Colonic mucosa (tissue), 1 donor: Measurements from ENCODE around the gene NFATC1.

GRCh38 chr18:76492618-76493496 is 2.2 kb downstream of the ZNF516 start:
- PRO-cap = bidirectional peak, plus-strand start at chr18:76493065, minus-strand start at chr18:76492946

DNA sequence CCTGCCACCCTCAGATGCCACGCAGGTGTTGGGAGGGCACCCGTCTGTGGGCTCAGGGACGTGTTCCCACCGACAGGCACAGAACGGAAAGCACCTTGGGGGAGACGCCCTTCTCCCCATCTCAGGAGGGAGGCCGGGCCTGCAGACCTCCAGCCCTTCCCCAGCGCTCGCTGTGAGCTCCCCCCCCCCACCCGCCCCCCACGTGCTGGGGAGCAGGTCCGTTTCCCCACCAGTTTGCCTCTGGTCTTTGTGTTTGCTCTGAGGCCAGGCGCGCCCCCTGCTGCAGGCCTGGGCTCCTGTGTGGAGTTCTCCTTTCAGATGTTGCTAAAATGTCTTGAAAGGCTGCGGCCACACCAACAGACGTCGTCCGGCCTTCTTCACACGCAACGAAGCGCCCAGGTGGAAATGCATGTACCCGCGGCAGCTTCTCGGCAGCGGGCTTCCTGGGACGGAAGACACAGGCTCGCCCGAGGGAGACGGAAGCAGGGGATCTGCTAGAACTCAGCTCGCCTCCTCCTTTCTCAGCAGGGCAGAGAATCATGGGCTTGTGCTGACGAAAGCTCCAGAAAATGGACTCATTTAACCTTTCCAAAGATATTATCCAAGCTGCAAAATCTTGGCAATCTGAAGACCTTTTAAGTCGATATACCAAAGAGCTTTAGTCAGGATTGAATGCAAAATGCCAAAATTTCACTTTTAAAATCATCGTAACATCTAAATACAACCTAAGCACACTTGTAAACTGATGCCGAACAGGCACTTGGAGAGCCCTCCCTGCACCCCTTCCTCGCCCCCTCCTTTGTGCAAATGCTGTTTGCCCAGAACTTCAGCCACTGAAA is 125.3 kb upstream of the ZNF516 start:
- PRO-cap = unidirectional peak, minus-strand start at position 523 of the sequence

DNA sequence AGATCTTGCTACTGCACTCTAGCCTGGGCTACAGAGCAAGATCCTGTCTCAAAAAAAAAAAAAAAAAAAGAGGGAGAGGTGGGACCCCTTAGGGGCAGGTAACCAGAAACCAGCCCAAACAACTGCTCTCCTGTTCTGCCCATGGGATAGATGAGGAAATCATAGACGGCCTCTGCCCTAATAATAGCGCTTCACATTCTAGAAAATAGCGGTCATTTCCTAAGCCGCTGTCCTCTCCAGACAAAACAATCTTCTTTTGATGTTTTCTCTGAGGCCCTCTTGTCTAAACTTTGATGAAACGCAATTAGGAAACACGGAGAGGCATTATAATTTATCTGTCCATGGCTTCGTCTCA is 151.8 kb upstream of the ZNF236 start:
- PRO-cap = no peak

DNA sequence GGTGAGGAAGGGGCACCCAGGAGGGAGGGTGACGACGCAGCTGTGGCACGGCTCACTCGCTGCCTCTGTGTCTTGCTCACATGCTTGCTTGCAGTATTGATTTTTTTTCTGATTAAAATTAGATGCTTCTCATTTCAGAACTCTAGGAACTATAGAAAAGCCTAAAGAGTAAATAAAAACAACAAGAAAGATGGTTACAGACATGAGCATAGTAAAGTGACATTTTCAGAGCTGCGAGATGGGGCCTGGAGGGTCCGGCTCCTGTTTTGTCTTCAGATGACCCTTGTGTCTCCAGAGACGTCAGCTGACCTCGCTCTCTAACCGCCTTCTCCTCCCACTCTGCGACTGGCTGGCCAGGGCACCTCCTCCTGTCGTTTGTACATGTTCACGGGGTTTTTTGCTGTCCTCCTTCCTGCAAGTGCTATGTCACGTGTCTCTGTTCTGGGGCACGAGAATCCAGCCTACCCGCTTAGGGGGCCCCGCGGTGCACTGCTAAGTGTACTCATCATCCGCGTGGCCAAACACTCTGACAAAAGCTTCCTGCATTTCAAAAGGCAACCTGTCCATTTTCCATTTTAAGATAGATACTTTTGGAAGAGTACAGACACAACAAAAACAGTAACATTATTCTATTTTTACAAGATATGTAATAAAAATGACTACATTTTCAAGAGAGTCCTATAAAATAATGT is 65.5 kb upstream of the ZNF236 start:
- PRO-cap = no peak

DNA sequence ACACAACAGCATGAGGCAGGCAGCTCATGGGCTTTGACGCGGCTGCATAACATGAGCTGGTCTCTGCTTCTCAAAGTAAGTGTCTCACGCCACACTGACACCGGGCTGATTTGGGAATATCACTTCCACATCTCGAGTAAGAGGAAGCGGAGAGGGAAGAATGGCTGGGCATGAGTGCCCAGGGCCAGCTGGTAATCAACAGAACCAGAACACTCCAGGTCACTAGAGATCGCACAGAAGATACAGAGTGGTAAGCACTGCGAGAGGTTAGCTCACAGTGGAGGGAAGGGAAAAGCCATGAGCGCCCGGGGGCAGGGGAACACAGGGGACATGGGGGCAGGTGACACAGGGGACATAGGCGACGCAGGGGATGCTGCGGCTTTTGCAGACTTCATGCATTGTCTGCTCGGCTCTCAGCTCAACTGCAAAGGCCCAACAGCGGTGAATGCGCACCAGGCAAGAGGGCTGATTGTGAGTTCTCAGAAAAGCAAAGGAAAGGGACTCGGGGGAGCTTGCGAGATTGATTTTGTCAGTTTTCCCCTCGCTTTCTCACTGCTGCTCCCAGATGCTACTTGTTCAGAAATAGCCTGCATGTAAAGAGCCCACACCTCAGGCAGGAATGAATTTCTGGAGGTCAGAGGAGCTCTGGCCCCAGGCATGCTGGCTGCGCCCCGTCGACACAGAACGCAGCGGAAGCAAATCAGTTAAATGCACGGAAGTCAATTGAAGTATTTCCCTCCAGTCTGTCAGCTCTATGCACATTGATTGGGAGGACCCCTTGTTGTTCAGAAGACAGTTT is 141.3 kb downstream of the MBP start:
- PRO-cap = no peak

DNA sequence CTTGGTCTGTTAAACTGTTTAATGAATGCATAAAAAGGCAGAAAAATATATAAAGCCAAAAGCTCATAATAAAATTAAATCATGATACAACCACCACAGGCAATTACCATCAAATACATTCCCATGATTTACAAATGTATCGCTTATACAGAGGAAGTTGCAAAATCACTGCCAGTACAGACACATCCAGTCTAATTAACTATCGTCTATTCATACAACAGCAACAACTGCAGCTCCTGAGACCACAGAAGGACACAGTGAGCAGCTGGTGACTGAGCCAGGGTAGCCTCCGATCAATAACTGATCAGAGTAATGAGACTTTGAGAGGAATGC is 119.8 kb downstream of the MBP start:
- PRO-cap = no peak

DNA sequence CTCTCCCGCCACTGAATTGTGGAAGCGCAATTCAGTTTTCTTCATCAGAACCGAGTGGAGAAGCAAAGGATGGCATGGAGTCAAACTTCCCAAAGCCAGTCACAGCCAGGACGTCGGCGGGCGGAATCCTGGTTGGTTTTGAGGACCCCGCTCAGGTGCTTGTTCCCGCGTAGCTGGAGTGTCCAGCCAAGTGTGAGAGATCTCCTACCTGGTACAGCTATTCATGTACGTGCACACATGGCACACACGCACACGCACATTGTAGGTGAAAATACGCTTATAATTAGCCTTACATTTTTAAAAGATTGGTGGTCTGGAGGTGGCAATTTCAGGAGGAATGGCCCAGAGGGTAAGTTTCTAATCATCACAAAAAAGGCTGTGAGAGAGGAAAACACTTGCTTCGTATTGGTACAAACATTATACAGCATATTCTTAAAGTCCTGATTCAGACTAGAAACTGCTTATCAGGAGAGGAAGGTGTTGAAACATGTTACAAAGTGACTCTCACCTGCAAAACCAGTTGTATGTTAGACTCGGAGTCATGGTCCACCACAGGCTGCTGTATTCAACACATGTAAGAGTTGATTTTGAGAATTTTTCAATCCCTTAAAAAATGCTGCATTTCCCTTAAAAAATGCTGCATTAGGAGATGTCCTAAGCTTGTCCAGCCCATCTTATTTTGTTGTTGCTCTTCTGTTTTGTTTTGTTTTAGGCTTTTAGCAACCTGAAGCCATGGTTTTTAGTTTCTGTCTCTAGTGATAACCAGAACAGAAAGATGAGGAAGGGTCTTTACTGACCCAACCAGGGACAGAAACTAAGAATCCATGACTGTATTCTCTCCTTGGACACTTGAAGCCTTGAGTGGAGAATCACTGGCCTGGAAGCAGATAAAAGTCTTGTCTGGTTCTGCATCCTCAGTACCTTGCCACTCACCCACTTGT is 61.6 kb downstream of the MBP start:
- PRO-cap = no peak

DNA sequence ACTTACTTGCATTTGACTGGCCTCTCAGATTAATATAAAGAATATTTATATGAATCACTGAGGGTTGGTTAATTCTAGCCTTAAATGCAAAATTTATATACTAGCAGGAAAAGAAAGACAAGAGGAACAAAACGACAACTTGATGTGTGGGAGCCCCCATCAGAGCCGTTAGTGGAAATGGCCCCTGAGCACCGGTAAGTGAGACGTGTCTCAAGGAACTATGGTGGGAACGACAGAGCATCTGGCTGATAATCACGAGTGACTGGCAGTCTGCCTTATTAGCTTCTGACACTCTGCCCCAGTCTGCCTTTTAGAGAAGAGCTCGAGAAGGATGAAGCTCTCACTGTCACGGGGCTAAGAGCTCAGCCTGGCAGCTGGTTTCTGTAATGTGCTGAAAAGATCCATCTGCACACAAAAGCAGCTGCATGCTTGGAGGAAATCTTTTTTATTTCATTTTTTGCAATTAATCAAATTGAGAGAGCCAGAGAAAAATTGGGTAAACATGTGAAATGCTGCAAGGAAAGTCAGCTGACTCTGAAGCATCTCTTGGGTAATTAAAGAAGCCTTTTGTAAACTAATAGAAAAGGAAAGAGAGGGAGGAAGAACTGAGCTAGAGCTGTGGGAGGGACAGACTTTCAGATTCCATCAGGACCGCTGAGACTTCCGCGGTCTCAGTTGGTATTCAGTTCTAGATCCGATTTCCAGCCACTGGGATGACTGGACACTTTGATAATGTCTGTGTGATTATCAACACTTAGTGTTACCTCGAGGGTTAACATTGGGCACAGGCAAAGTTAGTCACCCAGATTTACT is 24.5 kb downstream of the MBP start:
- PRO-cap = bidirectional peak, plus-strand start at position 313 of the sequence, minus-strand start at position 287 of the sequence; bidirectional peak, plus-strand start at position 674 of the sequence, minus-strand start at position 526 of the sequence

- PRO-cap = no peak
These were observed 117.2 kb downstream of the GALR1 start for GRCh38 chr18:77366795-77367338.

GRCh38 chr18:77634480-77634873 is 384.8 kb downstream of the GALR1 start:
- PRO-cap = no peak

- PRO-cap = no peak
These were observed 650.4 kb downstream of the GALR1 start for GRCh38 chr18:77899935-77900557.

DNA sequence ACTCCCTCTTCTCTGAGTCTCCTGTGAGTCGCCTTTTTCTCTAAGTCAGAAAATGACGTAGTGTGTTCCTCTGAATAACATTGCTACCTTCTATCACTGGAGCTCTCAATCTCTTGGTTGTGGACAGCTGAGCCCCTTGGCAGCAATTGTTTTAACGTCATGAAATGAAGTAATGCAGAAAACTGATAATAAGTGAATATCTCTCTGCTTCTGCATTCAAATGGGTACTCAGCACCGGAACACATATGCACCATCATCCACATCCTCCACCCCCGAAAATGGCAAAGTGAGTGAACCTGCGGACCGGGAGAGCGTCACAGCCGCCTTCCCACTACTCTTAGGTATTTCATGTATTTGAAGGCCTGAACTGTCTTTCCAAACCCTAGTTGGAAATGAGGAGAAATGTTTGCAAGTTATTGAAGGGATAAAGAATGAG is 433.2 kb upstream of the SALL3 start:
- PRO-cap = no peak

DNA sequence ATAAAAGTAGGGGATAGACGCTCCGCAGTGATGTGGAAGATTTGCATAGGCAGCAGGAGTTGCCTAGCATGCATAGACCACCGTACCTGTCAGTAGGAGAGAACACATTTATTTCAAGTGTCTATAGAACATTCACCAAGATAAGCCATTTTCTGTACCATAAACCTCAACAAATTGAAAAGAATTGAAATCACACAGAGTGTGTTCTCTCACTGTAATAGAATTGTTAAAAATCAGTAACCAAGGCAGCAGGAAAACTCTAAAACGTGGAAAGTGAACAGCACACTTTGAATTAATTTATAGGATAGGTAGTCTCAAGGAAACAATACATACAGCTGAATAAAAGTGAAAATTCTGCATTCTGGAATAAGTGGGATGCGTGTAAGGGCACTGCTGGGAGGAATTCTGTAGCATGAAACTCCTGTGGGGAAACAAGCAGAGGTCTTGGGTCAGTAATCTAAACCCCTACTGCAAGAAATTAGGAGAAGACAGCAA is 78.1 kb downstream of the ATP9B start:
- PRO-cap = no peak

- PRO-cap = no peak
These were observed 41.0 kb upstream of the NFATC1 start for GRCh38 chr18:79354511-79355403.

GRCh38 chr18:79382856-79383059 is 13.0 kb upstream of the NFATC1 start:
- PRO-cap = no peak

DNA sequence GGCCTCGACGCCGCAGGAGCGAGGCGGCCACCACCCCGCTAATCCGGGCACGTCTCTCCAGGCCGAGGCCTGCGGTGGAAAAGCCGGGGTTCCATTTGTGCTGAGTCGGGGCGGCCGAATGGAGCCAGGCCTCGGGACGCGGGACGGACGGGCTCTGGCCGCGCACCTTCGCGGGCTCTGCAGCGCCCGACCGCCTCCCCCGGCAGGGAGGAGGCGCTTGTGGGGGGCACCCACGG is 1.2 kb upstream of the NFATC1 start:
- PRO-cap = no peak

GRCh38 chr18:79395585-79396676 is at the start of gene NFATC1:
Gene NFATC1, plus strand, starts transcription at chr18:79395930.
- PRO-cap = bidirectional peak, plus-strand start at chr18:79395940, minus-strand start at chr18:79395798; unidirectional peak, minus-strand start at chr18:79396556

DNA sequence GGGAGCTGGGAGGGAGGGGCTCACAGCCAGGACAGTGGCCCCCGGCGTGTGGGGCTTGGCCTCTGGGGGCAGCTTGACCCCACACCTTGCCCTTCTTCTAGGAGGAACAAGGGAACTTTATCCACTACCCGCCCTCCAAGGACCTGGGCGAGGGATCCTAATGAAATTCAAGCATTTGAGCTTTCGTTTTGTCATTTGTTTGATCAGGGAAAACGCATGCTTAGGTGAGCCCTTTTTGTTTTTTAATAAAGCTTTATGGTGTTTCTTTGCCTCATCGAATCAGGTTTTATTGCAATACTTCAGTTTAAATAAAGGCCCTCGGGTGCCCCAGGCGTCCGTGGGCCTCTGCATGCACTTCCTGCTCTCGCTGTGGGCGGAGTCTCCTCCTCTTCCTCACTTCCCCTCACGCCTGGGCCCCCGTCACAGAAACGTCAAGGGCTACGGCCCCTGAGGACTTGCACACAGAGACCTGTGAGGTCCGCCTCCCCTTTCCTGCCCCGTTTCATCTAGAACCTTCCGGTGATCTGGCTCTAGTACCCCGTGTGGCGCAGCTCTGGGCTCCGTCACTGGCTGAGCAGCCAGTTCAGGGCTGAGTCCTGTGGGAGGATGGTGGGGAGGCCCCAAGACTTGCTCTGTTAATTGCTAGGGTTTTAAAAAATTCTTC is 9.9 kb downstream of the NFATC1 start:
- PRO-cap = bidirectional peak, plus-strand start at position 509 of the sequence, minus-strand start at position 369 of the sequence

DNA sequence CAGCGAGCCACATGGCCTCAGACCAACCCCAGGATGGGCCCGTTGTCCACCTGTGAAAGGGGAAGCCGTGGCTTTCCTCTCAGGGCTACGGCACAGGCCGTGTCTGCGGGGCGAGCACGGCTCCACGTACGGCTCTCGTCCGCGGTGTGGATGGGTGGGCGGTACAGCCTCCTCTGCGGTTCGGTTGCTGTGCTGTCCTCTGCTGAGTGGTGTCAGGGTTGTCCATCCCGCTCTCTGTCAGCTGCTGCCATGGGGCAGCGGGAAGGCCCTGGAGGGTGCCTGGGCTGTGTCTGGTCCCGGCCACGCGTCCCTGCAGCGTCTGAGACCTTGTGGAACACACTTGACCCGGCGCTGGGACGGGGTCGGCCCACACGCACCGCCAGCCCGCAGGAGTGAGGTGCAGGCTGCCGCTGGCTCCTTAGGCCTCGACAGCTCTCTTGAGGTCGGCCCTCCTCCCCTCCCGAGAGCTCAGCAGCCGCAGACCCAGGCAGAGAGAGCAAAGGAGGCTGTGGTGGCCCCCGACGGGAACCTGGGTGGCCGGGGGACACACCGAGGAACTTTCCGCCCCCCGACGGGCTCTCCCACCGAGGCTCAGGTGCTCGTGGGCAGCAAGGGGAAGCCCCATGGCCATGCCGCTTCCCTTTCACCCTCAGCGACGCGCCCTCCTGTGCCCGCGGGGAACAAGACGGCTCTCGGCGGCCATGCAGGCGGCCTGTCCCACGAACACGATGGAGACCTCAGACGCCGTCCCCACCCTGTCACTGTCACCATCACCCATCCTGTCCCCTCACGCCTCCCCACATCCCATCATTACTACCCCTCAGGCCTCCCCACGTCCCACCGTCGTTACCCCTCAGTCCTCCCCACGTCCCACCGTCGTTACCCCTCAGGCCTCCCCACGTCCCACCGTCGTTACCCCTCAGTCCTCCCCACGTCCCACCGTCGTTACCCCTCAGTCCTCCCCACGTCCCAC is 128.8 kb downstream of the NFATC1 start:
- PRO-cap = no peak

- PRO-cap = no peak
These were observed 130.9 kb downstream of the NFATC1 start for GRCh38 chr18:79526691-79526916.